Suprapubic skin (tissue), 4 donors: ENCODE results near the gene GLG1.

GRCh38 chr16:71593240-71593515 is 16.3 kb upstream of the TAT start:
- PRO-cap: no peak
- RAMPAGE, long total RNA, 4 experiments: no peak in any of the 4 experiments

- PRO-cap: no peak
- RAMPAGE, long total RNA, 4 experiments: no peak in any of the 4 experiments
Observed at GRCh38 chr16:71608226-71608663, 17.7 kb upstream of the MARVELD3 start.

DNA sequence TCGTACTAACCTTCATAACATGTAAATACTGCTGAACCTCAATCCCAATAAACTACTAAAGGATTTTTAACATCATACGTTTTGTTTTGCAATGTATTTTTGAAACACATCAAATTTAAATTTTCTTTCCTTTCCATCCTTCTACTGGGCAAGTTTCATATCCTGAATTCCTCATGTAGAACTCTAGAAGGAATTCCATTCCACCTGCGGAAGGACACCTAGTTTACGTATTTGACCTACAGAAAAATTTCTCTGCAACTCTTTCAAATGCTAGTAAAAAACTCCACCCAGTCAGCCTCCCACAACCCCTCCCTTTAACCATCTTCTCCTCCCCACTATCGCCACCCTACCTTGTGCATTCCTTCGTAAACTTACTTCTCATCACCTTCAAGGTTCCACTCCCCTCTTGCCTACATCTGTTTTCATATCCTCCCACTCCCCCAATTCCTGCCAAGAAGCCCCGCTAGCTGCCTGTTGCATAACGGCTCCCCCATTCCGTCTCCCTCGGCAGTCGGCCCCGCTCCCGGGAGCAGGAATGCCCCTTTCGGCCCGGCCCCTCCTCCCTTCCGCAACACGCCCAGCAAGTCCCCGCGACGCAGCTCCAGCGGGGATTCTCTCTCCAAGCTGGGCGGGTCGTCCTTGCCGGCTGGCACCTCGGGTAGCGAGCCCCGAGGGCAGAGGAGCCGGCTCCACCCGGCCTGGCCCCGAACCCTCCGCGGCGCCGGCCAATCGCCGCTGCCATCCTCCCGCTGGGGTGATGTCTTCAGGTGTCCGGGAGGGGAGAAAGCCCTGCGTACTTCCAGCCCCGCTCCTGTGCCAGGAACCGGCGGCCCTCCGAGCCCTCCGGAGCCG is 1.7 kb downstream of the PHLPP2 start:
- PRO-cap: unidirectional peak, plus-strand start at position 604 of the sequence; unidirectional peak, plus-strand start at position 766 of the sequence
- RAMPAGE, long total RNA, 4 experiments: no peak in any of the 4 experiments

DNA sequence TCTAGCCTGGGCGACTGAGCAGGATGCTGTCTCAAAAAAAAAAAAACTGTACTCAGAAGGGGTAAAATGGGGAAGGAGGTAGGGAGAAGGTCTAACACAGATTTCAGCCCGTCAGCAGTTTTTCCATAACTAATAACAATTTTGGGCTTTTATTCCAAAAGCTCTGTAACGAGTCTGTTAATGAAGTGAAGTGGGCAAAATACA is 10.8 kb downstream of the ZNF821 start:
- PRO-cap: no peak
- RAMPAGE, long total RNA, 4 experiments: no peak in any of the 4 experiments

- PRO-cap: no peak
- RAMPAGE, long total RNA, 4 experiments: start-site peak on the minus strand in 1 of 4 experiments, at chr16:71879227-71879611 at its widest, 17 reads per replicate
Observed at GRCh38 chr16:71879106-71880178, 4.5 kb downstream of the ZNF821 start.

DNA sequence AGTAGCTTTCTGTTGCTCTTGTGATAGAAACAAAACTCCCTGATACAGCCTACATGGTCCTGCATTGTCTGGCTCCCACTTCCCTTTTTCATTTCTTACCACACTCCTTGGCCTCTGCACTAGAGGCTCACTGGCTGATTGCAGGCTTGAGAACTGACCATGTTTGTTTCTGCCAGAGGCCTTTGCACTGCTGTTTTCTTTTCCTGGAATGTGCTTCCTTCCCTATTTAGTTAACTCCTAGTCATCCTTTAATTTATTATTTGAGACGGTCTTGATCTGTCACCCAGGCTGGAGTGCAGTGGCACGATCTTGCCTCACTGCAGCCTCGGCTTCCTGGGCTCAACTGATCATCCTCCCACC is 23.8 kb downstream of the IST1 start:
- PRO-cap: no peak
- RAMPAGE, long total RNA, 4 experiments: no peak in any of the 4 experiments

GRCh38 chr16:72013025-72013747 is 4.6 kb downstream of the DHODH start:
- PRO-cap: no peak
- RAMPAGE, long total RNA, 4 experiments: no peak in any of the 4 experiments

DNA sequence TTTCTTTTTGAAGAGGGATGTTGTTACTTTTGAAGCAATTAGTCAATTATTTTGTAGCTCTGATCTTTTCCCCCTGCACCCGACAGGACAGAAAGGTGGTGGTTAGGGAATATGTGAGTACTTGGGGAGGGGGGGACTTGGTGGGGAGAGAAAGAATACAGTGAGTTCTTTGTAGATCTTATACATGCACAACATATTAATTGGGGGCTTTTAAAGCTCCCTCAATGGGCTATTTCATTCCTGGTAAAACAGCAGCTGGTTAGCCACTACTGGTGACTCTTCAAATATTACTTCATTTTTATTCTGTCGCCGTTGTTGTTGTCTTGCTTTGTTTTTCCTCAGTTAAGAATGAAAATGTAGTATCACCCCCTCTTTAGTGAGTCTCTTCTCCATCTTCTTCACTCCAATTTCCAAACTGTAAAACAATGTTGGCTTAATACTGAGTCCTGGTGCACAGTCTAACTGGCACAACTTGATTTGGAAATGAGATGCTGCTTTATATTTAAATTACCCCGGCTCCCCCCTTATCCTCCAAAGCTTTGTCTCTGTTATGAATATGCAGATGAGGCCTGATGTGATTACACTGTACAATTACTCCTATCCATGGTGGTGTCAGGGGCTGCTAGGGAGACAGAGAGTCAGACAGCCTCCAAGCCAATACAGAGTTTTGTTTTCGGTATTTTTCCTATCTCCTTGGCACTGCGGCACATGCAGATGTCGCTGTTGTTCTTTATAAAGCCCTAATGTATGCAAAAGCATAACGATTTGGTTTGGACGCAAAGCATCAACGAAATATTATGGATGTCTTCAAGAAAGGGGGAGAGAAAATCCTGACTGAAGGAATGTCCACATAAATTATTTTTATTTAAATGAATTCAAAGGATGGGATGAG is 256.9 kb upstream of the PMFBP1 start:
- PRO-cap: no peak
- RAMPAGE, long total RNA, 4 experiments: no peak in any of the 4 experiments

- PRO-cap: no peak
- RAMPAGE, long total RNA, 4 experiments: no peak in any of the 4 experiments
Observed at GRCh38 chr16:72785653-72786249, 262.2 kb downstream of the ZFHX3 start.

DNA sequence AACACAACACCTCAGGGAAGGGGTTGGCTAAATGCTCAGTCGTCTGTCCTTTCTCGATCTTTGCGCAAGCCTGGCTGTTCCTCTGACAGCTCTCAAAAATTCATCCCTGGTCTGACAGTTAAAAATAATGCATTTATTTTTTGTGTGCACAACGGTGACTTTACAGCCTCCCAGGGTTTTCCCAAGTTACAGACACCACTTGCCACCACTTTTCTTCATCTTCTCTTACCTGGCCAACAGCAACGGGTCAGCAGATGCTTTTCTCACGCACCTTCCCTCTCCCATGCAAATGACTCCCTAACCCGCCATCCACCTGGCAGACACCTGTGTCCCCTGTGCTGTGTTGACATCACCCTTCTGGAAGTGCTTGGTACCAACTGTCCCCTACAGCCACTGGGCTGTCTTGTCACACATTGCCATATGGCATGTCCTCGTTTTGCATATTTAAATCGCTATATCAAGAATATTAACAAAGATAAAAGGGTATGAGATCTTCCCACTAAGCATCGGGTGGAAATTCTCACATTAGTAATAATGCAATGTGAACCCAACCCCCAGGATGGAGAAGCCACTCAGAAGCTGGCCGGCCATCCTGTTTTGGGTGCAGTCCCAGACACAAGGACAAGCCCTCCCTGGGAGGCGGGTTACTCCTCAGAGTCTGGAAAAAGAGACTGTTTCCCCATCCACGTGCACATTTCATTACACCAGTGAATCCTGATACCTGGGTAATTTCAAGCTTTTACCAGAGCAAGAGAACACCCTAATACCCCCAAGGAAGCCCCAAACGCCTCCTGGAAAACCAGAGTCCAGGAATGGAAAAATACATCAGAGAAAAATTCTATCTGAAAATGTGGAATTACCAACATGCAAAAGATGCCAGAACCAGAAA is 186.9 kb downstream of the ZFHX3 start:
- PRO-cap: no peak
- RAMPAGE, long total RNA, 4 experiments: start-site peak on the minus strand in 1 of 4 experiments, centred at position 331 of the sequence, 5 reads per replicate

- PRO-cap: no peak
- RAMPAGE, long total RNA, 4 experiments: no peak in any of the 4 experiments
Observed at GRCh38 chr16:72957517-72958010, 90.4 kb downstream of the ZFHX3 start.

DNA sequence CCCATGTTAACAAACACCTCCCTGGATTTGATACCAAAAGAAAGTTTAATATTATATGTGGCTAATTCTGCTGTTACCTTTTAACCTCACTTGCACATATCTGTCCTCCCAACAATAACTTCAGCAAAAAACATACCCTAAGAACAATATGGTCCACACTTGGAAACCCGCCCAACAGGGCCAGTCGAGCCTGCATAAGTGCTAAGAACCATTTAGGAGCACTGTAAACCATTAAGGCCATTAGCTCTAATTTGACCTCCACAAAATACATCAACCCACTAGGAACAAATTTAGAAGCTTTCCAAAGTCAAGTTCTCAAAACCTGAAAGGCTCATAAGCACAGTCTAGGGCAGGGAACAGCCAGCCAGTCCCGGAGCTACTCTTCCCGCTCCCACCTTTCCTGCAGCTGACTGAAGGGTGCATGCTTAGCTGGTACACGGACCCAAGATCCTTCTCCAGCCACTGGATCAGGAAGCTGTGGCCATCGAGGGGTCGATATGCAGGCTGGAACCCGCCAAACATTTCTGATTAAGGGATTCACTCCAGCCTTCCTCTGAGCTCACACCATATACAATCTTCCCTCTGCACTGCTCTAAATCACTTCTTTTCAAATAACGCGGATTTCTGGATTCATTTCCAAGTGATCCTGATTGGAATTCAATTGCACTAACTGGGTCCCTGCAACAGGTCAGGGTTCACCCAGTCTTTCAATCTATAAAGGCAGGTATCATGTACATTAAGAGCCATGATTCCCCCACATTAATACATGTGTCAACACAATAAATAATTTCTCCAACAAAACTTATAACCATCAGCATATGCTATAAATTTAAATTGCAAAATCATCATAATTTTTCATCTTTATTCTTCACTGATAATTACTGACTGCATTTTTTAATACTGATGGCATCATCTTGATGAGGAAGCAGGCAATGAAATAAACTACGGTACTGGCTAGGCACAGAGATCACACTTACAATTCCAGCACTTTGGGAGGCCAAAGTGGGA is 59.7 kb downstream of the ZFHX3 start:
- PRO-cap: no peak
- RAMPAGE, long total RNA, 4 experiments: start-site peak on the minus strand in 1 of 4 experiments, centred at position 363 of the sequence, 11 reads per replicate

DNA sequence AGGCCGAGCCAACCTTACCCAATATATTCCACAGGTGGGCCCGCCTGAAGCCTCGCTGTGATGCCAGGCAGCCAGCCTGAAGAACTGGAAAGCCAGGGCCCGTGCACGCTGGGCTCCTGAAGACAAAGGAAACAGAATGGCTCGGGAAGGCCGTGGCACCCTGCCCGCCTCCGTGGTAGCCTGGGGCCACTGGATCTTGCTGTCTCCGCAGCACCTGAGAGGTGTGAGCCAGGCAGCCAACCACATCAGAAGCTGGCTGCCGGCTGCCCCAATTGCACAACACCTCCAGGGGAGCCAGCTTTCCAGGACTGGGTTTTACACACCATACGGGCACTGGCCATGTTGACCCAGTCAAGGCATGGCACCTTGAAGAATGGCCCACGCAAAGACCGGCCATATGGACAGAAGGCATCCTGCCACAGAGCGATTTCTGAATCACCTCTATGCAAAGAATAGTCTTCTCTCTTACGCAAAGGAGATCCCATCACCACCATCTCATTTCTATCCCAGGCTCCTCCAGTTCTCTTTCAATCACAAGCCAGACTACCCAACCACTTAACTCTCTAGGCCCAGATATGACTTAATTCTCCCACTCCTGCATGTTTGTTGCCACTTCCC is 32.2 kb downstream of the ZFHX3 start:
- PRO-cap: no peak
- RAMPAGE, long total RNA, 4 experiments: no peak in any of the 4 experiments

DNA sequence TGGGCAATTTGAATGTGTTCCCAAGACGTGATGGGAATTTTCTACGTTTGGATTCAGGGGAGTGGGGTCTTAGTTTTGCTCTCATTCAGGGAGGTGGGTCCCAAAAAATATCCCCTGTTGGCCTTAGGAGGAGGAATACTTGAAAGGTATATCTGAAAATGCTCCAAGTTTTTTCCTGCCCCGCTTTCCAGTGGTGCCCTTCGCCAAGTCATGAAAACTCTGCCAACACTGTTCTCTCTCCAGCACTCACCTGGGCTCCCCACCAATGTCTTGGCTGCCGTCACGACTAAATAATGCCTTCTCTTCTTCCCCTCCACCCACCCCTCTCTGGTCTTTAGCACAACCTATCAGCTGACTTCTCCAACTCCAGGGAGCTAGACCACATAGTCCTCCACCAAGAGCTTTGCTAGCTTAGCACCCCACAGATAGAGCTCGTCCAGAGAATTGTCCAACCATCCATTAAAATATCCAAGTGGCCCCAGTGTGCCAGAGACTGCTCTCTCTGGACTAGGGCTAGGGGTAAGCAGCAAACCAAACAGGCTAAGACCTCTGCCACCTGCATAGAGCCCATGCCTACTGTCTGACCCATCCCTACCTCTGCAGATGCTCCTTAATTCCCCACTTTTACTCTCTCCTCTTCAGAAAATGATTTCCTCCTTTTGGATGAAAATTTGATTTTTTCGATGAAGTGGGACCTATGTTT is 30.5 kb downstream of the ZFHX3 start:
- PRO-cap: no peak
- RAMPAGE, long total RNA, 4 experiments: no peak in any of the 4 experiments

GRCh38 chr16:73071114-73071905 is 23.4 kb upstream of the ZFHX3 start:
- PRO-cap: no peak
- RAMPAGE, long total RNA, 4 experiments: no peak in any of the 4 experiments

- PRO-cap: no peak
- RAMPAGE, long total RNA, 4 experiments: no peak in any of the 4 experiments
Observed at GRCh38 chr16:73173336-73173647, 125.4 kb upstream of the ZFHX3 start.

GRCh38 chr16:73483463-73484052 is 435.6 kb upstream of the ZFHX3 start:
- PRO-cap: no peak
- RAMPAGE, long total RNA, 4 experiments: no peak in any of the 4 experiments

DNA sequence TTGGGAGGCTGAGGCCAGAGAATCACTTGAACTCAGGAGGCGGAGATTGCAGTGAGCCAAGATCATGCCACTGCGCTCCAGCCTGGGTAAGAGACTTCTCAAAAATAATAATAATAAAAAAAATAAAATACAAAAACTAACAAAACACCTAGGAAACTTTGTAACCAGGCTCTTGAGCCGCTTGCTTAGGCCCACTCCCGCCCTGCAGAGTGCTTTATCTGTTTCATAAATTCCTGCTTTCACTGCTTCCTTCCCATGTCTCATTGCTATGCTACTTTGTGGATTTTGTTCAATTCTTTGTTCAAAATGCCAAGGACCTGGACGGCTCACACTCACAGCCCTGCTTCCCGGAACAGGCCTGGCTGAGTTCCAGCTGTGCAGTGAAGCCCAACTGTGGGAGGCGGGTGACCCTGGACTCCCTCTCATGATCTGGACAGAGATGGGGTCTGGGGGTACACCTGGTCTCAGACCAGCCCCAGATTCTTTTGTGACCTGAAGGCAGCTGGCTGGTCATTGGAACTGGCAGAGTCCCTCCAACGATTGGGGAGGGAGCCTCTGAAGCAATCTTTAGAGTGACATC is 20.3 kb downstream of the NPIPB15 start:
- PRO-cap: no peak
- RAMPAGE, long total RNA, 4 experiments: no peak in any of the 4 experiments

DNA sequence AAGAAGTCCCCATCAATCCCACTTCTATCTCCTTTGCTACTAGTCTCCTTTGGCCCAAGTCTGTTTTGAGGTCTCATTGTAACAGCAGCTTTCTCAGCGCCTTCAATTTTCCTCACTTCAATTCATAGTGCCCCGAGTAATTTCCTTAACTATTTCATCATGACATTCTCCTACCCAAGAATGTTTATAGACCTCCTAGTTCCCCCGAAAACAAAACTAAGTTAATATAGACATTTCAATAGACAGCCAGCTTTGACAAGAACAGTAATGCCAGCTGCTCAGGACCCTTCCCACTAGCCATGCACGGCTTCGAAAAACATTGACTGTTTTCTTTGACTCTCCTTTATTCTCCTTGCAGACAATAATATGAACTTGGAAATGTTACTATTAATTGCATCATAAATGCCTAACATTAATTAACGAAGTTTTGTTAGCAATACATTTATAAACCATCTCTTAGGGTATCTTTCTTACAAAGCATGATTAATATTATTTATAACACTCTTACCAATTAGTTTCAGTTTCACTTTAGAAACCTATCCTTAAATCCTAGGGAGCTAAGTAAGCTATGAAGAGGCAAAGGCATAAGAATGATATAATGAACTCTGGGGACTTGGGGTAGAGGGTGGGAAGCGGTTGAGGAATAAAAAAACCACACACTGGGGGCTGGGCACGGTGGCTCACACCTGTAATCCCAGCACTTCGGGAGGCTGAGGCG is 22.8 kb downstream of the GLG1 start:
- PRO-cap: no peak
- RAMPAGE, long total RNA, 4 experiments: no peak in any of the 4 experiments

GRCh38 chr16:74606112-74607334 is at the start of gene GLG1:
Gene GLG1, minus strand, starts transcription at chr16:74607114.
- PRO-cap: unidirectional peak, plus-strand start at chr16:74606664; bidirectional peak, plus-strand start at chr16:74607211, minus-strand start at chr16:74607097
- RAMPAGE, long total RNA, 4 experiments: start-site peak on the minus strand in 4 of 4 experiments, at chr16:74607092-74607126 at its widest, 39 to 707 reads per replicate